Retinal pigment epithelial cell (primary cell): ENCODE measurements around a stretch of chr7.

GRCh38 chr7:44880958-44881634 is 4.2 kb downstream of the PURB start:
- RRBS, result no CpG with 5 or more reads among the region's 1 CpG

- RRBS, result no CpG with 5 or more reads among the region's 3 CpGs
These were observed 25.6 kb downstream of the MYO1G start for GRCh38 chr7:44953227-44953609.

GRCh38 chr7:45069484-45070280 is 19.1 kb downstream of the NACAD start:
- RRBS, result no CpG with 5 or more reads among the region's 16 CpGs

GRCh38 chr7:45160367-45161010 is 2.9 kb downstream of the RAMP3 start:
- RRBS, result no CpG with 5 or more reads among the region's 10 CpGs

- RRBS, result no CpG with 5 or more reads among the region's 4 CpGs
These were observed 96.7 kb downstream of the ADCY1 start for GRCh38 chr7:45670859-45671220.

DNA sequence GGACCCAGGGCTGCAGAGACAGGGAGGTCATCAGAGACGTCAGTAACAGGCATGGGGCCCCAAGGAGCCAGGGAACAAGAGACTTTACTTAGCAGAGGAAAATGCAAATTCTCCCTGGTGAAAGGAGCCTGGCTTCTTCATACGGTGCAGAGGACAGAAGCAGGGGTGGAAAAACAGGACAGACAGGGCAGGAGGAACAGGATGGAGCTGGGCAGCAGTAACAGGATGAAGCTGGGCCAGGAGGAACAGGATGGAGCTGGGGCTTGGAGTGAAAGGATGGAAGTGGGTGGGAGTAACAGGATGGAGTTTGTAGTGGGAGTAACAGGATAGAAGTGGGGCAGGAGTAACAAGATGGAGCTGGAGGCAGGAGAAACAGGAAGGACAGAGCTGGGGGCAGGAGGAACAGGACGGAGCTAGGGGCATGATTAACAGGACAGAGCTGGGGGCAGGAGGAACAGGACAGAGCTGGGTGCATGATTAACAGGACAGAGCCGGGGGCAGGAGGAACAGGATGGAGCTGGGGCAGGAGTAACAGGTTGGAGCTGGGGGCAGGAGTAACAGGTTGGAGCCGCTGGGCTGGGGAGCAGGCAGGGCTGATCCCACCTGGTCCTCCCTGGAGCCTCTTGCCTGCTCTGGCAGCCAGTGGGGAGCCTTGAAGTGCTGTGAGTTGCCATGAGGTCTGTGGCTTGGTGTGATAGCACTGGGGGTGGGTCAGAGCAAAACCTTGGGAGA is 111.1 kb downstream of the ADCY1 start:
- RRBS, result no CpG with 5 or more reads among the region's 5 CpGs

DNA sequence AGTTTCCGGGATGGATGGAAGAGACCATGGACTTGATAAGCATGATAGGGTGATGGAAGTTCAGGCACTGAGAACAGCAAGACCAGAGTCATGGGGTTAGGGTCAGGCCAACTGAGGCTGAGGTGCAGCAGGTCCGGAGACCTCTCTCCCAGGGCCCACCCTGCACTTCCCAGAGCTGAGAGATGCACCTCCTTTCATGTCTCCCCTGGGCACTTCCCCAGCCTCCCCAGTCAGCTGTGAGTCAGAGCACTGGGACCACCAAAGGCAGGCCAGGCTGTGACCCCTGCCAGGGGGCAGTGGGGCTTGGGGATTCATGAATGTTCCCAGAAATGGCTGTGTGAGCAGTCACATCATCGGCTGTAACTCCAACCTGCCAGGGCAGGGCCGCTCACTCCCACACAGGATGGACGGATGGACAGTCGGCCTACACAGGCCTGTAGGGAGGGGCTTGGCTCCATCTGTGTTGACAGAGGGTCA is 3.2 kb upstream of the IGFBP1 start:
- RRBS, result no CpG with 5 or more reads among the region's 6 CpGs

- RRBS, result no CpG with 5 or more reads among the region's 4 CpGs
These were observed 8.6 kb downstream of the IGFBP3 start for GRCh38 chr7:45912462-45912844.

DNA sequence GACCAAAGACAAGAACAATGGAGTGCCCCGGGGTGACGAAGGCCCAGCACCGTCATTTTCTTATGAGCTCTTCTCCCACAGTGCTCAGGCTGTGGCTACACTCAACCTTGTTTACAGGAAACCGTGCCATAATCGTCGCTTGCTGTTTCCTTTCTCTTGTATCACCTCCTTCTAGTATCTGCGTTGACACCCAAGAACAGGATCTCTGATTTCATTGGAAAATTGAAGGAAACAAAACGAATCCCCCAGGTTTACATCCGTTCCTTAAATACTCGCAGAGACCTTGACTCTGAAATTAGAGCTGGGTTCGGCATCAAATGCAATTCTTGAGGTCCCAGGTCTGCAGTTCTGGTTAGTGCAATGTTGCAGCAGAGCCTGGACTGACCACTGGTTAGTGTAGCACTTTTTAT is 1.8 kb upstream of the IGFBP3 start:
- RRBS, result no CpG with 5 or more reads among the region's 11 CpGs

GRCh38 chr7:46145315-46145831 is 224.3 kb upstream of the IGFBP3 start:
- RRBS, result no CpG with 5 or more reads among the region's 3 CpGs

- RRBS, result no CpG with 5 or more reads among the region's 7 CpGs
These were observed 648.1 kb upstream of the IGFBP3 start for GRCh38 chr7:46568955-46569743.

GRCh38 chr7:46603712-46604483 is 682.8 kb upstream of the IGFBP3 start:
- RRBS, result no CpG with 5 or more reads among the region's 13 CpGs

- RRBS, result no CpG with 5 or more reads among the region's 6 CpGs
These were observed 780.1 kb downstream of the TNS3 start for GRCh38 chr7:46801823-46802280.

- RRBS, result no CpG with 5 or more reads among the region's 9 CpGs
These were observed 534.9 kb downstream of the TNS3 start for GRCh38 chr7:47046981-47047425.

DNA sequence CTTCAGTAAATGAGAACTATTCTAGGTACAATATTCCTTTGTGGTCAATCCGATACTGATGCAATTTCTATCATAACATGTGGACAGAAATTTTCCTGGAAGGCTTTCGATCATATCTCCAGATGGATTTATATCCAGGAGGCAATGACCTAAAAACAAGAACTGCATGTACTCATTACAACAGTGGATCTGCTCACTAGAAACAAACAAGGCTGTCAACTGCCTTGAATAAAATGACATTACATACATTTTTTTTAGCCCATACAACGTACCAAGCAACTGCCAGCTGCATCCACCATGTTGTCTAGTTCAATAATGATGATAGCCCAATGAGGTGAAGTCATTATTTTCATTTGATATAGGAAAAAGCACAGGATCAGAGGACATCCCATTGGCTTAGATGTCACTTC is 345.0 kb downstream of the TNS3 start:
- RRBS, result no CpG with 5 or more reads among the region's 3 CpGs

GRCh38 chr7:47277319-47277981 is 304.5 kb downstream of the TNS3 start:
- RRBS, result 67% methylated on average over 1 of the region's 21 CpGs

- RRBS, result no CpG with 5 or more reads among the region's 10 CpGs
These were observed 254.6 kb downstream of the TNS3 start for GRCh38 chr7:47327223-47327845.

DNA sequence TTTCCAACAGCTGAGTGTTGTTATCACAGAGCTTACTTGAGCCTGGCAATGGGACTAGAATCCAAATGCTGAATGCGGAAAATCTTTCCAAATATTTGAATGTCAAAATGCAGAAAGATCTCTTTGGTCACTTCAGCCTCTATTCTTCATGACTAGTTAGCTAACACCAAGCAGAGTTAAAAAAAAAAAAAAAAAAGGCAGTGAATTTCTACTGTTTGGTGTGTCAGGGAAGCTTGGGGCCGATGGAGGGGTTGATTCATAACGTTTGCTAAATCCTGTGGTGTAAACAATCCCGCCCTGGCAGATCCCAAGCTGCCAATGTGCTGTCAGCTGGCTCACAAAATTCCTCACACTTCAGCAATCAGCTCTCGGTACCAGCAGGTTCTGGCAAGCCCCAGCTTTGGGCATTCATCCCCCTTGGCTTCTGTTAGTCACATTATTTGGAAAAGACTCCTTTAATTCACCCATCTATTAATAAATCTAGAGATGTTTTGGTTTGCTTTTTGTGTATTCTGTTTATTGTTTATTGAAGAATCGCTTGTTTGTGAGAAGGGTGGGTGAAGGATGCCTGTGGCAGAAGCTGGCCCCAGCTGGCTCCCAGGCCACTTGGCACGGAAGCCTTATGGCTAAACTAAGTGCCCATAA is 245.8 kb downstream of the TNS3 start:
- RRBS, result no CpG with 5 or more reads among the region's 7 CpGs

DNA sequence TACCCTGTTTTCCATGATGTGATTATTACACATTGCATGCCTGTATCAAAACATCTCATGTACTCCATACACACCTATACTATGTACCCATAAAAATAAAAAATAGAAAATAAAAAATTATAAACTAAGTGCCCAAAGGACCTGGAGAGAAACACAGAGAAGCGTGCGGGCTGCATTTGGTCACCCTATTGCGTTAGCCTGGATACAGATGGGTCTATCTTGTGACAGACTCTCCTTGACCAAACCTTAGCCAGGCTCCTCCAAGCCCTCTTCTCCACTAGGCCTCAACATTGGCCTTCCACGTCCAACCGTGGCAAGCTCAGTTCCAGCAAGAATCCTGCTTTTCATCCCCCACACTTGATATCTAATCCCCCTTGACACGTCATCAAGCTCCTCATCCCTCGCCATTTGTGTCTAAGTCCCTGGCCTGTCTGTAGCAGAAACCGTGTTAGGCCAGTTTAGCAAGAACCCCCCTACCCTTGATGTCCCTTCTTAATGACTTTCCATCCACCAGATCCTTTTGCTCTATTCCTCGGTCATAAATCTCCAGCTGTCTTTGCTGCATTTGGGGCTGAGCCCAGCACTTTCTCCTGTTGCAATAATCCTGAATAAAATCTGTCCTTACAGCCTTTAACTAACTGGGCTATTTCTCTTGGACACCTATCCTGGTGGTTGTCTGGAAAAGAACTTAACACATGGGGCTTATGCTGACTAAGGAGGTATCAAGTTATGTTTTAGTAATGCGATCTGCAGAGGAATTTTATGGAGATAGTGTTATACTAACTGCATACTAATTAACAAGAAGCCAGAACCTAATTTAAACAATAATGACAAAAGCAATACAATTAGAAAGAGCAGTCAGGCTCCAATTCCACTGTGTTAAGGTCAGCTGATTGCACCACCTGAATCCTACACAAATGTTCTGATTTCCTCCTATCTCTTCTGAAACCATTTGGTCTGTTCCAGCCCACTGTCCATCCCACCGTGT is 245.0 kb downstream of the TNS3 start:
- RRBS, result no CpG with 5 or more reads among the region's 11 CpGs

DNA sequence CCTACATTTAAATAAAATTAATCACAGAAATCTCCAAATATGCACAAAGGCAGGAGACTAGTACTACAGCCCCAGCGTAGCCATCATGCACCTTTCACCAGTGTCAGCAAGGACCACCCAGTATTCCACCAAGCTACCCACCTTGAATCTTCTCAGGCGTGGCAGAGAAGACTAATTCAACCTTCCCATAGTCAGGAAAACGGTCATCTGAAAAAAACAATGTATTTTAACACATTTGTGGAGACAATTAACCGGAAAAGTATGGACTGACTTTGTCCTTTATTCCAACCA is 181.7 kb downstream of the TNS3 start:
- RRBS, result no CpG with 5 or more reads among the region's 4 CpGs